Anterior vena cava (tissue), 1 donor: ENCODE measurements around a stretch of chr15.

GRCh38 chr15:82858849-82859280 lies 49.4 kb downstream of the WHAMM start:
- PRO-cap: no peak

GRCh38 chr15:83018510-83018998 lies 7.1 kb upstream of the C15orf40 start:
- PRO-cap: no peak

DNA sequence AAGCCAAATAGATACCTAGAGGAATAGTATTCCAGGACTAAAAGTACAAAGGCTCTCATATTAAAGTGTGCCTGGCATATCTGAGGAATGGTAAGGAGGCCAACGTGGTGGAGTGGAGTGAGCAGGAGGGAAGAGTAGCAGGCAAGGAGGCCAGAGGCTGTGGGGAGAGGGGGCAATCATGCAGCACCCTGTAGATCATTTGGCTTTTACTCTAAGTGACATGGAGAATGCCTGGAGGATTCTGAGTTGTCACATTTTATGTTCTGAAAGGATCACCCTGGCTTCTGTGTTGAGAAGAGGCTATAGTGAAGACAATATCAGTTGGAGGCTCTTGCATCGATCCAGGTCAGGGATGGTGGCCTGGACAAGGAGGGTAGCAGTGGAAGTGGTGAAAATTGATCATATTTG lies 23.8 kb downstream of the BTBD1 start:
- PRO-cap: no peak

DNA sequence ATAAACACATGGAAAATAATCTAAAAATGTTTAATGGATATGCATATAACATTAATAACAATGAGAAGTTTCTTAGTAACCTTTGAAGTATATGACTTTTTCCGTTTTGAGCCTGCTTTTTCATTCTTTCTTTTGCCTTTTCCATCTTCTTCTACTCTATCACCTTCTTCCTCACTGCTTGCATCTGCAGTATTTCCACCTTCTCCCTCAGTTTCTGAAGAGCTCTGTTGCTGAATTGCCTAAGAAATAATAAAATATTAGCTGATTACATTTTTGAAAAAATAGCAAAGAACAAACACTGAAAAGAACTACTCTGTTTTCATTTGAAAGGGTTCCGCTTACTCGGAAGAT lies 49.9 kb downstream of the TM6SF1 start:
- PRO-cap: no peak

GRCh38 chr15:83188933-83189901 lies 18.4 kb downstream of the HDGFL3 start:
- PRO-cap: no peak

- PRO-cap: unidirectional peak, plus-strand start at chr15:83206716
These were observed 1.2 kb downstream of the HDGFL3 start for GRCh38 chr15:83206413-83206739.

- PRO-cap: no peak
These were observed 48.9 kb upstream of the ADAMTSL3 start for GRCh38 chr15:83605139-83605338.

DNA sequence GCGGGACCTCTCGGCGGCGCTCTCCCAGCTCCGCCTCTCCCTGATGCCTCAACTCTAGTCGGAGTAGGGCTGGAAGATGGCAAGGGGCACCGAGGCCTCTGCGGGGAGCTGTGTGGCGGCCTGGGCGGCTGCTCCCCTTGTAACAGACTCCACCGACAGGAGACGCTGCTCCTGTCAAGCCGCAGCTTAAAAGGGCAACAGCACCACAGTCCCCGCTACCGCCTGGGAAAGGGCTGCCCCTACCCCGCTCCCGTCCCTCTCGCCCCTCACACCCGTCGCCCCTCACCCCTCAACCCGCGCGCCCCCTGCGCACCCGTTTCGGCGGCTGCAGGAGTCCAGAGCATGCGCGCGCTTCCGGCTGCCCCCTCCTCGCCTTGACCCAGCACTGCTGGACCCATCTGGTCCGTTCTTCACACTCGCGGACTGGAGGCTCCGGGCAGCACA lies 178.9 kb upstream of the ZSCAN2 start:
- PRO-cap: no peak

DNA sequence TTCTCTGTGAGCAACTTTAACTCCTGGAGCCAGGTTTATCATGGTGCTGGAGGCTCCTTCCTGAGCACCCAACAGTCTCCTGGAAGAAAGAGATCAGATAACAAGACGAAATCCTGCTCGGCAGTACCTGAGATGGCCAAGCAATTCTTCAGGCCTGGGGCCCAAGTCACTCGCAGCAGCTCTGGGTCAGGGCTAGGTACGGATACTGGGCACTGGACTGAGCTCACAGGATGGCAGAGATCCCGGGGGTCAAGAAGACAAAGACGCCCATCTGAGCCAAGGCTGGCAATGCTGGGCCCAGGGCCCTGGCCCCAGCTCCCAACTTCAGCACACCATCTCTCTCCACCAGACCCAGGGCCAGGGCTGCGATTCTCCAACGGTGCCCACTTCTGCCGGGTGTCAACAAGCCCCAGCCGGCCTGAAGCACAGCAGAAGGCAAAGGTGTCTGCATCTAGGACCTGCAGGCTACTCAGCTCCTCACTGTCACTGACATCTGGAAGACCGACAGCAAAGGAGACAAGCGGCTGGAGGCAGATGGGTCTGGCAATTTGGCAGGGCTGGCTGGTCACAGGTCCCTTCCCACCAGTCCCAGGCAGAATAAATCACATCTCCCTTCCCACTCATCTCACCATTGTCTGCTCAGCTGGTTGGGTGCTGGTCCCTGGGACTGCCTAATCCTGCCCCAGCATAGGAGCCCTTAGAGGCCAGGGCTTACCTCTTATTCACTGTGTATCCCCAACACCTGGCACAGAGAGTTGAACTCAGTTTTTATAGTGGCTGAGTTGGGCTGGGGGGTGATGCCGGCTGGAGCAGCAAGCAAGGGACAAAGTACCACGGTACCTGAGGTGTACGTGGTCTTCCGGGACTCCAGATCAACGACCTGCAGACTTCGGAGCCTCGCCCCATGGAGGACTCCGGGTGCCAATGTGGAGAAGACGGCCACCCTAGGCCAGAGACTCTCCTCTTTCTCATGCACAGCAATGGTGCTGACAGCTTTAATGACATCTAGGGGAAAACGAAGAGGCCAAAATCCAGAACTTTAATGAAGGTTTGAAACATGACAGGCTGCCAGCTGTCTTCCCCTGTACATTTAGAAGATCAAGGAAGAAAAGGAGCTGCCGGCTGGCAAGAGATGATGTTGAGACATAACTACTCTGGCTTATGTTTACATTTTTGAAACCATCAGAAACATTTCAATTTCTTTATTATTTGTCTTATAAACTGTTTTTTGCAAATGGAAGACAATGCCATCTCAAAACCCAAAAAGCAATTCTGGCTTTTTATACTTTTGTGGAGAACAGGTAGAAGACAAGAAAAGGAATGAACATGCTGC lies 8.3 kb downstream of the WDR73 start:
- PRO-cap: no peak

- PRO-cap: no peak
These were observed 32.2 kb upstream of the ALPK3 start for GRCh38 chr15:84784934-84785361.

- PRO-cap: no peak
These were observed 18.7 kb downstream of the ALPK3 start for GRCh38 chr15:84835610-84836501.

DNA sequence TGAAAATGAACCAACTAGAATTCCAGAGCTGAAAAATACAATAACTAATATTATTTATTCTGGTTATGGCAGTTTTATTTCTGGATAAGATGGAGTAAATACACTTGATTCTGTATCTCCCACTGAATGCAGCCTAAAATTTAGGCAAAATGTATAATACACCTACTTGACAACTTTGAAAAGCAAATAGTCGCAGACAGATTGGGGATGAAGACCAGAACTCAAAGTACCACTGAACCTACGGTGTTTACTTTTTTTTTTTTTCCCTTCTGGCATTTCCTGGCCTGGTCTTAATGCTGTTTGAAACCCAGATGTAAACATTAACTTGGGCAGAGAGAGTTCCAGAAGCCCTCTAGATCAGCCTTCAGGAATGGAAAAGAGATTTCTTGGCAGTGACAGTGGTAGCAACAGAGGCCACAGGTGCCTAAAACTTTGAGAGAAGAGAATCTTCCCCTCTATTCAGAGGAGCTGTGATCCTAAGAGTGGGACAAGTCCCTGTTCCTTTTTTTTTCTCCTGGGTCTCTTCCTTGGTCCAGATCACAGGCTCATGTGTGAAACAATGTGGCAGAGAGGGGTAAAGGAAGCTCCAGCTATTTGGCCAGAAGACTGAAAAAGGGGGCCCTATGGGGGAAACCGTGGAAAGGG lies 27.8 kb downstream of the ALPK3 start:
- PRO-cap: no peak

GRCh38 chr15:85064283-85064718 lies 82.6 kb downstream of the PDE8A start:
- PRO-cap: no peak

- PRO-cap: no peak
These were observed 116.0 kb downstream of the PDE8A start for GRCh38 chr15:85097506-85098167.

DNA sequence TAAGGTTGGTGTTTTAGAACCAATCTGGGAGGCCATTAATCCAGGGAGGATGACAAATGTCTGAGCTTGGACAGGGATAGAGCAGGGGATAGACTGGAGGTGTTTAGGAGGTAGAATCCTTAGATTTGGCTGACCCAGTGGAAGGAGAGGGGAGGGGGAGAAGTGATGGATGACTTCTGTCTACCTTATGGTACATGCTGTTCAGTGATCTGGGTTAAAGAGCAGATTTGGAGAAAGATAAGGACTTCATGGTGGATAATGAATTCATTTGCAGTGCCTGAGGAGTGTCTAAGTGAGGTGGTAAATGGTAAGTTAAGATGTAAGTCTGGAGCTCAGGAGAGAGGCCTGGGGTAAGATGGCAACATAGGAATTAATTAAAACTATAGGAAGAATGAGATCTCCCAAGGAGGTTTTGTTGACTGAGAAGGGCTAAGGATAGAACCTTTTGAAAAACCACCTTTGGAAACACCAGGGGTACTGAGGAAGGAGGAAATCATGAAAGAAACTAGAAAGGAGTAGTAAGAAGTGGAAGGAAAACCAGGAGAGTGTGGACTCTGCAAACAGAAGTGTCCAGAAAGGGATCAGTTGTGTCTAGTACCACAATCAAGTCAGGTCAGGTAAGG lies 125.9 kb downstream of the PDE8A start:
- PRO-cap: no peak

GRCh38 chr15:85434886-85435494 lies 54.6 kb downstream of the AKAP13 start:
- PRO-cap: no peak

DNA sequence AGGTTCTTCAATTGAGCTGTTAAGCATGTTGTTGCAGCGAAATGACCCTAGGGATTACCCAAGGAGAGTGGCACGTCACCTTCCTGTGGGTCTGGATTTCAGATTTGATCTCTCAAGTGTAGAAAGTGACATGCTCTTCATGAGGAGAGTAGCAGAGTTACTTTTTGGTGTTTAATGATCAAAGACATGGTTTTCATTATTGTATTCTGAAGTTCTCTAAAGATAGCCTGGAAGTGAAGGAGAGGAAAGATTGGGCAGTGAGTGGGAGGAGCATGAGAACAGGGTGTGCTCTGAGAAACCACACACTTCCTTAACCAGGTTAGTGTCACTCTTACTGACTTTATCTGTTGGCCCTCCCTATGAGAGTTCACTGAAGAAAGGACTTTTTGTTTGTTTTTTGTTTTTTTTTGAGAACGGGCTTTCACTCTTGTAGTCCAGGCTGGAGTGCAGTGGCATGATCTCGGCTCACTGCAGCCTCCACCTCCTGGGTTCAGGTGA lies 153.7 kb downstream of the AKAP13 start:
- PRO-cap: no peak

DNA sequence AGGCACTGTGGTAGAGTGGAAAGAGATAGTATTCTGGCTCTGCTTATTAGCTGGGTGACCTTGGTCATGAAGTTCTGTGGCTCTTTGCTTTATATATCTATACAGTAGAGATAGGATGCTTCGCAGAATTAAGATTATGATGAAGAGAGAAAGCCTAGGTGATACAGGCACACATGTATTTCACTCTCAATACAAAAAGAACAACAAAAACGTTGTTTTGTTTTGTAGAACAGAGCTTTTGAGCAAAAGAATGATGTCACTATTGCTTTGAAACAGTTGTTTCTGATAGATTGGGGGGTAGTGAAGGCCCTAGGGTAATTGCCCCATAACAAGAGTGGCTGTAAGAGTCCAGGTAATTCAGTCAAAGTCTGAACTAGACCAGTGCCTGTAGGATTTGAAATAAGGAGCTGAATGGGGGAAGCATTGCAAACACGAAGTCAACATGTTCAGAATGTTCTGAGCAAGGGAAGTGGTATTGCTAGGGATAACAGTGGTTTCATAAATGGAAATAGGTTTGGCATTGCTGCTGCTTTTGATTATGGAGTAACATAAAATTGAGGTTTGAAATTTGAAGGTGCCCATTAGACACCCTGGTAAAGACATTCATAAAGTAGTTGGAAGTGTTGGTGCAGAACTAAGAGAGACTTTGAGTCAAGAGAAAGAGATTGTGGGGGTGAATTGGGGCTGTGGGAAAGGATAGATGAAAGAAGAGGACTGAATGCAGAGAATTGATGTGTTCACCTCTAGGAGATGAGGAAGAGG lies 188.4 kb downstream of the AKAP13 start:
- PRO-cap: no peak

DNA sequence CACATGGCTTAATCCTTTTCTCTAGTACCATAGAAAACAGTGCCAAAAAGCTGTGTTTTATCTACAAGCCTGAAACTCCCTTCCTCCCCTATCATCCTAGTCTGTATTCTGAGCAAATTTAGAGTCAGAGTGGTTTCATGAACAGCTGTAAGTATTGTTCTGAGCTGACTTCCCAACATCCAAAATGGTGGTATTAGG lies 201.9 kb downstream of the AKAP13 start:
- PRO-cap: no peak

GRCh38 chr15:85687049-85687491 lies 107.7 kb downstream of the KLHL25 start:
- PRO-cap: no peak